ENCODE measurements around a stretch of chr20.

DNA sequence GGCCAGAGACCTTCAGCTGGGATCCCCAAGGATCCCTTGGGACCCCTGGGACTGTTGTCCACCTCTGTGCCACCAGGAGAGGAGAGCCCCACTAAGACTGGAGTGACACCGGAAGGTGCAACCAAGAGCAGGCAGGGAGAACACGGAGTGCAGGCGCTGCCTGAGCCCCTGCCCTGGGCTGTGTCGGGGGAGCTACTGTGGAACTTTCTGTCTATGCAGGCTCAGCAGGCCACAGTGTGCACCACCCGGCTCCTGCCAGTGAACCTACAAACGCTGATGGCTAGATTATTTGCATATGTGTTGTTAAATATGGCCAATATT lies 43.5 kb downstream of the CTCFL start:
- RRBS: 71% methylated on average over 2 of the region's 6 CpGs

- RRBS: no CpG with 5 or more reads among the region's 16 CpGs
Measured at GRCh38 chr20:57540906-57541577, 16.1 kb upstream of the CTCFL start.

DNA sequence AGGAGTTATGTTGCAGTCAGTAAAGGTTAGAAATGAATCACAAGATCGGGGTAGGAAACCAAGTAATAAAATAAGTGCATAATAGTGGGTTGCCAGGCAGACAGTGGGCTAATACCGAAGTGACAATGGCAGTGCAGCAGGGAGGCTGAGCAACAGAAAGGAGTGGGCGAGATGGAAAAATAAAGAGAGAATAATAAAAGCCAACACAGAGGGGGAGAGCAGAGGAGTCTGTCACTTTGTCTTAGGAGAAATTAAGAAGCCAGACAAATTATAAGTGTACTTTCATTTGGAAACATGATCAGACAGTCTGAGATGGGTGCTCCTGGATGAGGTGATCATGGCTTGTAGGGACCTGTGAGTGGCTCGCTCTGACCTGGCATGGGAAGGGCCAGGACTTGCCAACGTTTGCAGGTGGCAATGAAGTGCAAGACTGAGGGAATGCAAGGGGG lies 15.6 kb upstream of the PCK1 start:
- RRBS: no CpG with 5 or more reads among the region's 5 CpGs

GRCh38 chr20:57548126-57548753 lies 12.7 kb upstream of the PCK1 start:
- RRBS: no CpG with 5 or more reads among the region's 16 CpGs

DNA sequence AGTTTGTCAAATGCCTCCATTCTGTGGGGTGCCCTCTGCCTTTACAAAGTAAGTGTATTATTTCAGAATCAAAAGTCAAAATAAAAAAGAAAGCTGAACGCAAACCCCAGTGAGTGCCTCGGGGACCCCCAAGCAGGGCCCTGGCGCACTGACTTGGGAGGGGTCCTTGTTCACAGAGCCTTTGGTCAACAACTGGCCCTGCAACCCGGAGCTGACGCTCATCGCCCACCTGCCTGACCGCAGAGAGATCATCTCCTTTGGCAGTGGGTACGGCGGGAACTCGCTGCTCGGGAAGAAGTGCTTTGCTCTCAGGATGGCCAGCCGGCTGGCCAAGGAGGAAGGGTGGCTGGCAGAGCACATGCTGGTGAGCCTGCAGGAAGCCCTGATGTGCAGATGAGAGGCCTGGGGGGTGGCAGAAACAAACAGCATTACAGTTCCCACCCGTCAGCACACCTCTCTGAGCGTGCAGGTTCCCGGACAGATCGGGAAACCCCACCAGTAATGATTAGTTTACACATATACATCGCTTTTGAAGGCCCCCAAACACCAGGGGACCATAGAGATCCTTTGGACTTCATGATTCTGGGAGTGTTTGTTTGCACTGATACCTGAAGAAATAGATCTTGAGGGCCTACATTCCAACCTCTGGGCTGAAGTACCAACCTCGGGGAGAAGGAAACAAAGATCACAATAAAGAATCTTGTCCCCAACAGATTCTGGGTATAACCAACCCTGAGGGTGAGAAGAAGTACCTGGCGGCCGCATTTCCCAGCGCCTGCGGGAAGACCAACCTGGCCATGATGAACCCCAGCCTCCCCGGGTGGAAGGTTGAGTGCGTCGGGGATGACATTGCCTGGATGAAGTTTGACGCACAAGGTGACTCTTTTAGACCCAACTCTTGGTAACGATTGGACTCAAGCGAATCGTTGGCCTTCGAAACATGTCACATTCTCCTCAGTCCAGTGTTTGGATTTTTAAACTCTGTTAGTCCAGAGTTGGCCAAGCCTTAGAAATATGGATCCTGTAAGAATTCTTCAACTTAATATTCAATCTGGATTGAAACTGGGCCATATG lies 2.3 kb downstream of the PCK1 start:
- RRBS: 86% methylated on average over 6 of the region's 30 CpGs

DNA sequence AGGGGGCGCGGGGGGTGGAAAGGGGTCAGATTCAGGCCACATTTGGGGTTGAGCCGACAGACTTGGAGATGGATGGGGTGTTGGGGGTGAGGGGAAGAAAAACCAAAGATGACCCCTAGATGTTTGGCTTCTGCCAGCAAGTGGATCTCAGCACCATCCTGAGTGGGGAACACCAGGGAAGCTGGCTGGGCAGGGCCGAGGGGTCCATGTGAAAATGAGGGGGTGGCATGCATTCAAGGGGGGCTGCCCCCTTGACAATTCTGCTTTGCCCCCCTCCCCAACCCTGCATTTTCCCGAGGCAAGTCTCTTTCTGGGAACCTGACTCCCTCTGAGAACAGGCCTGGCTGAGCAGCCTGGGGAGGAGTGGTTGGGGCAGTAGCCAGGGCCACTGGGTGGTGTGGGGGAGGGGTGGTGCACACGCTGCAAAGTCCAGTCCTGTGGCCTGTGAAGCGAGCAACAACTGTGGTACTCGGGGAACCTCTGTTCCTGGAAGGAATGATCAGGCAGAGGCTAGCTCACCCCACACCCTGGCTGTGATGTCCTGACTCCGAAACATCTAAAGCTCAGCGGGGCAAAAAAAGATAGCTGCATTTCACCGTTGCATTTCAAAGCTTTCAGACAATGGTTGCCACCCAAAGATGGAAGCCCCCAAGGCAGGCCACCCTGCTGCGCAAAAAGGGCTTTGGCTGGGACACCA lies 25.3 kb downstream of the PCK1 start:
- RRBS: no CpG with 5 or more reads among the region's 12 CpGs

DNA sequence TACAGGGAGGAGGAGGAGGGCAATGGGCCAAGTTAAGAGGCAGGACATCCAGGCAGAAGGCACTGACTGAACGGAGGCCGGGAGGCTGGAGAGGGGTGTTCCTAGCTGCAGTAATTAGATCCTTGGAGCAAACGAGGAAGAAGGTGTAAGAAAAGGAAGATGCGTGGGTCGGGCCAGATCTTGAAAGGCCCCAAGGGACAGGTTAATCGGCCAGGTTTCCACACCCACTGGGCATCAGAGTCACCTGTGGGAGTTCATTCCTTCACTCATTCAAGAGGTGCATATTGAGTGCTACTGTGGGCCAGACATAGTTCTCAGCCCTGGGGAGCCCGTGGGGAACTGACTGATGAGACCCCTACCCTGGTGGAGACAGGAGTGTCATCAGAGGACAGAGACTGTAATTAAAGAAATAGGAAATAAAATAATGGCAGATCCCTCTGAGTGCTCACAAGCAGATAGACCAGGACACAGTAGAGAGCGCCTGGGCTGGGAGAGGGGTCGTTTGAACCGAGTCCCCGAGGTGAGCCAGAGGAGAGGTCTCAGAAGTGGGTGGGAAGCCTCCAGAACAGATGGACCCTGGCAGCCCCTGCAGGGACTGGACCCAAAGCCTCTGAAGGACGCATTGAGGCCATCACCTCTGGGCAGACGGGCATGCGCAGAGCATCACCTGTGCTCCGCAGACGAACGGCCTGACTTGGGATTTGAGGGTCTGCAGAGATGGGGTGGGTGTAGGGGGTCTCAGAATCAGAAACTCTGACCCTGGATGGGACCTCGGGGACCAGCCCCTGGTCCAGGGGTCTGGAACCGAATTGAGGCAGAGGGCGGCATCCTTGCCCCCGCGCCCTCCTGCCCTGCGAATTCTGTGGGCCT lies 26.4 kb downstream of the ZBP1 start:
- RRBS: 2% methylated on average over 2 of the region's 23 CpGs

DNA sequence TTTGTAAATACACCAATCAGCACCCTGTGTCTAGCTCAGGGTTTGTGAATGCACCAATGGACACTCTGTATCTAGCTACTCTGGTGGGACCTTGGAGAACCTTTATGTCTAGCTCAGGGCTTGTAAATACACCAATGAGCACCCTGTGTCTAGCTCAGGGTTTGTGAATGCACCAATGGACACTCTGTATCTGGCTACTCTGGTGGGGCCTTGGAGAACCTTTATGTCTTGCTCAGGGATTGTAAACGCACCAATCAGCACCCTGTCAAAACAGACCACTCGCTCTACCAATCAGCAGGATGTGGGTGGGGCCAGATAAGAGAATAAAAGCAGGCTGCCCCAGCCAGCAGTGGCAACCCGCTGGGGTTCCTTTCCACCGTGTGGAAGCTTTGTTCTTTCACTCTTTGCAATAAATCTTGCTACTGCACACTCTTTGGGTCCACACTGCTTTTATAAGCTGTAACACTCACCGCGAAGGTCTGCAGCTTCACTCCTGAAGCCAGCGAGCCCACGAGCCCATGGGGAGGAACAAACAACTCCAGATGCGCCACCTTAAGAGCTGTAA lies 9.2 kb upstream of the ZBP1 start:
- RRBS: no CpG with 5 or more reads among the region's 9 CpGs

DNA sequence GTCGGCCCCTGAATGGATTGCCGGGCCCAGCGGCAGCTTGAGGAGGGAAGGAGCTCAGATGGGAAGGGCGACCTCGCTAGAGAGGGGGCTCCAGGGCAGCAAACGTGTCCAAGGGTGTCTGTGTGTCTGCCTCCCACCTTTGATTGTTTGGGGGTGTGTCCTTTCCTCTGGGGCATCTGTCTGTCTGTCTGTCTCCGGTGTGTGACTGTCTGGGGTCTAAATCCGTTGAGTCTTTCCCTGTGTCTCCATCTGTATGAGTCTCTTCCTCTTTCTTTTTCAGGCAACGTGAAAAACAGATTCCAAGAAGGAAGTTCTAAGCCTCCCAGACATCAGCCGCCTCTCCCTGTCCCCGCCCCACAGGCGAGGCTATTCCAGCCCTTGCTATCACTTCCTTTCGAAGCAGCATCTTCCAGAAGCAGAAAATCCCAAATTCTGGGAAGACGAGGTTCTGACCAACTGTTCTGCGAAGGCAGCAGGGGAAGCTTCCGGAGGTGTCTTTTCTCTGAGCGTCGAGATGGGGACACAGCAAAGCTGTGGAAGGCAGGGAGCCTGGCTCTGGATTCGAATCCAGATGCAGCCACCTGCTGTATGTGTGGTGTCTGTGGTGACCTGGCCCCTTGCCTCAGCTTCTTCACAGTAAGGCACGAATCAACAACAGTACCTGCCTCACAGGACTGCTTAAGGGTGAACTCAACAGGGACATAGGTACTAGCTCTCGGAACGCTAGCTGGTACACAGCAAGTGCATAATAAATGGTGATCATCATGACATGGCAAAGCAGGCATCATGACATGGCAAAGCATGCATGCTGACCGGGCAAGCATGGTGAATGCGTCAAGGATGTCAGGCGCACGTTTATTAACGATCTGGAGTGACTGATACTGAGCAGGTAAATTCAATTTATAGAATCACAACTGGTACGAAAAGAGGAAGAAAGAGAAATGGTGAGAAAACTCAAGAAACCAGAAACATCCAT lies 33.9 kb downstream of the PMEPA1 start:
- RRBS: 85% methylated on average over 2 of the region's 28 CpGs

DNA sequence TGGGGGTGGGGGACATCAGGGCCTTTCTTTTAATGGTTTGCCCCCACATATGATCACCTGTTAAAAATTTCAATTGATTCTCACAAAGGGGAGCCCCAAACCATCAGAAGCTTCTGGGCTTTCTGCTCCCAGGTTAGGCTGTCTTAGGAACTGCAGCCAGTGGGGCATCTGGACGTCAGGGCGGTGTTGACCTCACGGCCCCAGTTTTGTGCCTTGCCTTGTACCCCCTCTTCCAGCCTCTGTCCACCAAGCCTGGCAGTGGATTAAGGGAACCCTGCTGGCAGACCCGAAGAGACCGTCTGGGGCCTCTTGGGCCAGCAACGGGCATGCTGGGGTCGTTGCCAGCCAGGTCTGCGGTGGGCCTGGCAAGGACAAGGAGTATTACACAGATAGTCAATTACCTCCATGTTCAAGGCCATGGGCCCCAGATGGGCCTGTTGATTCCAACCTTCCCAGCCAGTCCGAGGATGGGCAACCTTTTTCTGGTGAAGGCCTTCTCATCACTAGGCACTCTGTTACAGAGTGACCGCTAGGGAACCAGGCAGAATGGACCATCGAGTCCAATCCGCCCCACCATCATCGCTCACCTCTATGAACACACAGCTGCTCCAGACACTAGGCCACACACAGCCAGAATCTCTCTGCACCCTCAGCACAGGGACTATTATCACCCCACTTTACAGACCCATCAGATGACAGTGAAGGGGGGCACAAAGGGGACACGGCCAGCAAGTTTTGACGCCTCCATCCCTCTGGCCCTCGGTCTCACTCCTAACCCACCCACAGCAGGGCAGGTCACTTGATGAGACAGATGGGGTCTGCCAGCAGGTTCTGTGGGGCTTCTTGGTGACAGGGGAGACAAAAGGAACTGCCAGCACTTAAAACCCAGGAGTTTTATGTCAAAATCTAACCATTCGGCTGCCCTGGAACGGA lies 6.3 kb downstream of the PMEPA1 start:
- RRBS: no CpG with 5 or more reads among the region's 18 CpGs

- RRBS: no CpG with 5 or more reads among the region's 11 CpGs
Measured at GRCh38 chr20:57705403-57706017, 4.3 kb downstream of the PMEPA1 start.

GRCh38 chr20:57718388-57719131 lies 8.7 kb upstream of the PMEPA1 start:
- RRBS: under 1% methylated on average over 12 of the region's 32 CpGs

DNA sequence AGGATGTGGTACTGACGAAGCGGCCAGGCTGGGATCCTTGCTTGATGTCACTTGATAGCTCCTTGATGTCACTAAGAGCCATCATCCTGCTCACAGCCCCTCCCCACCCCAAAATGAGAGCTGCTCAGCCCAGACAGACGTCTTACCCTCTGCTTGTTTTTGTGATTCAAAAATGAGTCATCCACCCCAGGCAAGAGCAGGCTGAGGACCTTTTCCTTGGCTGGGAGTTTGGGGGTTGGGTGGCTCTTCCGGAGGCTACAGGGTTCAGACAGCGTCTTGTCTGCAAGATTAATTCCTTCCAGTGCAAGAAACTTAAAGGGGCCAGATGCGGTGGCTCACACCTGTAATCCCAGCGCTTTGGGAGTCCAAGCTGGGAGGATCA lies 62.8 kb upstream of the PMEPA1 start:
- RRBS: no CpG with 5 or more reads among the region's 7 CpGs

- RRBS: no CpG with 5 or more reads among the region's 1 CpG
Measured at GRCh38 chr20:57802308-57802507, 92.4 kb upstream of the PMEPA1 start.

DNA sequence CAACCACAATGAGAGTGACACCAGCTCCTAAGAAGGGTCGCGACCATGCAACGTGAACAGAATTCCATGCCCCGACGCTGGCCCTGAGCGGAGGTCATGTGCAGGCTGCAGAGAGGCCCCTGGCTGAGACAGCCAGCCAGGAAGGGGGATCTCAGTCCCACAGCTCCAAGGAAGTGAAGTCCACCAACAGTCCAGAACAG lies 200.1 kb upstream of the C20orf85 start:
- RRBS: no CpG with 5 or more reads among the region's 6 CpGs

DNA sequence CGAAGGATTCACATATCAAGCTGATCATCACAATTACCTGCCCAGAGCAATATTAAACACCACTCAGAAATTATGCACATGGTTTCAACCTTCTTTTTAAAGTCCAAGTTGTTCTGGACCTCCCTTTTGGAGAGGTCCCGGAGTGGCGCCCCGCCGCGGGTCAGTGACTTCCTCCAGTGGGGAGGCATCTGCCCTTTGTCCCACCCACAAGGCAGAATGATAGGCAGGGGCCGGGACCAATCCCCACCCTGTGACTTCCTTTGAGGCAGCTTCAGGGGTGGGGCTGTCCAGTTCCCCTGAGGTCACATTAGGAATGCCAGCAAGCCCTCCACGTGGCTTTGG lies 129.3 kb upstream of the C20orf85 start:
- RRBS: 76% methylated on average over 6 of the region's 8 CpGs

DNA sequence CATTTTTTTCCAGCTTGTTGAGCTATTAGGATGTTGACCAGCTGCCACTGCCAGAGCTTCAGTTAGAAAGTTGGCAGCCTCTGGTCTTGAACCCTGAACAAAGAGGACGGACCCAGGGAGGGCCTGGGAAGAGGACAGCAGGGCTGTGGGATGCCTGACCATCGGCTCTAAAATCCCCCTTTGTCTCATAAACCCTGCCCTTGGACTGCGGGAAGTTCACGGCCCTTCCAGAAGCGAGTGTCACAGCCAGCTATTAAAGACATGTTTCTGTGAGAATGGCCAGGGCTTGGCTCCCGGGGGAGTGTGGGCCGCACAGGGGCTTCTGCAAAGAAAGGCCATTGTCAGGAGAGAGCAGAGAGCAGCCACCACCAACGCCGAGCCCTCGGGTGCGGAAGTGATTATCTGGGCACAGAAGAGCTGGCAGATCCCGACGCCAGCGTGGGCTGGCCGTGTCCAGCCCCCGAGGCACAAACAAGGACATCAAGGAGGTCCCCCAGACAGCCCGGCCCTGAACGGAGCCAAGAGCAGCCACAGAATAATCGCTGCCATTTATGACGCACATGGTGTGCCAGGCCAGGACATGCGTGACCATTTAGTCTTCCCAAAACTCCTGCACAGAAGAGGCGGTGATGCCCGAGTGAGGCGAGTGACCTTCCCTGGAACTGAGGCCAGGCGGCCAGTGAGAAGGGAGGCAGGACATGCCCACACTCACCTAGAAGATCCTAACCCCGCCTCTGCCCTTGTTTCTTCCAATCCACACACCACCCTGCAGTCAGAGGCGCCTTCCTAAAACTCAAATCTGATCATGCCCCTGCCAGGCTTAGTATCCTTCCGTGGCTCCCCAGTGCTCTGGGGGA lies 111.0 kb upstream of the C20orf85 start:
- RRBS: no CpG with 5 or more reads among the region's 28 CpGs

- RRBS: no CpG with 5 or more reads among the region's 15 CpGs
Measured at GRCh38 chr20:58306380-58307508, 2.8 kb upstream of the RAB22A start.

DNA sequence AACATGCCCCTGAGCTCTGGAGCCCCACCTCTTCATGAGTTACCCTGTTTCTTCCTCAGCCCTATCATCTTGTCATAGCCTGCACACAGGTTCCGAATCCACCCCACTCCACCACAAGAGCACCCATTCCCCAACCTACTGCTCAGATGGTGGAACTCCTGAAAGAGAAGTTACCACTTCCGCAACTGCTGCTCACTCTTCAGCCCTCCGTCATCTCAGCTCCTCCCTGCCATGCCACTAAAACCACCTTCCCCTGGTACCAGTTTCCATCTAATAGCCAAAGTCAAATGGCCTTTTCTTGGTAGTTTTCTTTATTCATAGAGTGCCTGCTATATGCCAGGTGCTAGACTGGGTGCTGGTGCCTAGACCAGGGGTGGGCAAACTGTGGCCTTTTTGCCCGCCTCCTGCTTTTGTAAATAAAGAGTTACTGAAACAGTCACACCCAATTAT lies 3.9 kb downstream of the RAB22A start:
- RRBS: no CpG with 5 or more reads among the region's 4 CpGs

GRCh38 chr20:58622808-58623162 lies 28.3 kb upstream of the STX16 start:
- RRBS: no CpG with 5 or more reads among the region's 9 CpGs

Measured in zone of skin (tissue), 1 donor.